ENCODE measurements around a stretch of chr15.

GRCh38 chr15:88995423-88995950 lies 82.3 kb upstream of the MFGE8 start:
- RRBS: no CpG with 5 or more reads among the region's 6 CpGs

- RRBS: no CpG with 5 or more reads among the region's 3 CpGs
These were observed 35.8 kb upstream of the ABHD2 start for GRCh38 chr15:89052513-89052828.

DNA sequence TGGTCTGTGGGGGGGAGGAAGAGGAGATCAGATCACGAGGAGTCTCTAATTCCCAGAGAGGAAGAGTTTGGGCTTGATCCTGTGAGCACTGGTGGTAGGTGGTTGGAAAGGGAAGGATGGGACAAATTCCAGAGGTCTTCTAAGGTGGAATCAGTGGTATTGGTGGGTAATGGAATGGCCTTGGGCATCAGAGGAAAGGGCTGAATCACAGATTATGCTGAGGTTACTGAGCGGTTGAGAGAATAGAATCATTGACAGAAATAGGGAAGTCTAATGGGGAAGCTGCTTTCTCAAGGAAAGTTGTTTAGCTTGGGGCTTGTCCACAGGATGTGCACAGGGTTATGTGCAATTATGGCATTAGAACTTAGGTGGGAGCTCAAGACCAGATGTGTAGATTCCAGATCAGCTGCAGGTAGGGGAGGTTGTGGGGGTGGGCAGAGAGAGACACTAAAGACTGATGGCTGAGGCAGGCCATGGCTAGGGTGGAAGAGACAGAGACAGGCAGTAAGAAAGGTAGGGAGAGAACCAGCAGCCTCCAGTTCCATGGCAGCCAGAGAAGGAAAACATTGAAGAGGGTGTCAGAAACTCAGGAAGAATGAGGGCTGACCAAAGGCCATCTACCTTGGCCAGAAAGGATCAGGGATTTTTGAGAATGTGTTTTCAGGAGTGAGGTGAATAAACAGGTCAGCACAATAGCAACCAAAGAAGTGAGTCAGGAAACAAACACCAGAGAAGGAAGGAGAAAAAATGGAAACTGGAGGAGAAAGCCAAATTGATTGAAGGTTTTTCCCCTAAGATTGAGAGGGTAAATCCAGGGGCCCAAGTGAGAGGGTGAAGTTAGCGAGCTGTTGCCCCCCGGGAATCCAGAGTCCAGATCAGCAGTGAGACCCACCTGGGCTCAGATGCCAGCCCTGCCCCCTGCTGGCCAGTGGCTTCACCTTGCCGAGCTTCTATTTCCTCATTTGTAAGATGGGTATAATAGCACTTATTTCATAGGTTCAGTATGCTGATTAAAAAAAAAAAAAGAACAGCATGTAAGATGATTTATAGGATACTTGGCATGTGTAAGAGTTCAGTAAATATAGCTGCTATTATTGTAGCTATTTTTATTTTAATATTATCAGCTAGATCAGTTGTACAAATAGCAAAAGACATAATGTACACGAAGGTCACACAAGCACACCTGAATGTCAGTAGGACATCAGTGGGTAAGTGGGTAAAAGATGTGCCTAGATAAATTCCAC lies 40.9 kb downstream of the ABHD2 start:
- RRBS: no CpG with 5 or more reads among the region's 6 CpGs

DNA sequence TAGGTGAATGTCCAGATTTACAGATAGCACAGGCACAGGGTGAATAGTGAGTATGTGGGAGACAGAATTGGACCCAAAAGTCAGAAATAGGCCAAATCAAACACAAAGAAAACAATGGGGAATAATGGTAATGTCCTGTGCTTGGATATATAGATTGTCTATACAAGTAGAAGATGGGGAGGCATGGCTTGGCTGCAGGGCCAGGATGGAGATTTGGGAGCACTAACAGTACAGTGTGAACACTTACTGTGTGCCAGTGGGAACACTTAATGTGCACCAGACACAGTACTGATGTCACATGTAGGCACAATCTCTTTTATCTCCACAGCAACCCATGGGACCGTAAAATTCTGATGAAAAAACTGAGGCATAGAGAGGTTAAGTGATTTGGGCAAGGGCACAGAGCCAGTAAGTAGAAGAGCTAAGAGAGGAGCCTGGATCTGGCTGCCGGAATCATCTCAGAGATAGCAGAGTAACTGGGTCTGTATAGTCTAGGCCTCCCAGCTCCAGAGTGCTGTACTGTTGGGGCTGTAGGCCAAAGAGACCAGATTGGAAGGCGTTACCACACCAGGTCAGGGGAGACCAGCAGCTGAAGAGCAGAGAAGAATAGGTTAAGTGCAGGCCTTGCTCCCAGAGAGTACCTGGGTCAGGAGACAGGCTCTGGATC lies 63.4 kb downstream of the RLBP1 start:
- RRBS: no CpG with 5 or more reads among the region's 3 CpGs

GRCh38 chr15:89178215-89178695 lies 43.1 kb downstream of the RLBP1 start:
- RRBS: no CpG with 5 or more reads among the region's 9 CpGs

GRCh38 chr15:89196677-89197455 lies 24.5 kb downstream of the RLBP1 start:
- RRBS: no CpG with 5 or more reads among the region's 9 CpGs

DNA sequence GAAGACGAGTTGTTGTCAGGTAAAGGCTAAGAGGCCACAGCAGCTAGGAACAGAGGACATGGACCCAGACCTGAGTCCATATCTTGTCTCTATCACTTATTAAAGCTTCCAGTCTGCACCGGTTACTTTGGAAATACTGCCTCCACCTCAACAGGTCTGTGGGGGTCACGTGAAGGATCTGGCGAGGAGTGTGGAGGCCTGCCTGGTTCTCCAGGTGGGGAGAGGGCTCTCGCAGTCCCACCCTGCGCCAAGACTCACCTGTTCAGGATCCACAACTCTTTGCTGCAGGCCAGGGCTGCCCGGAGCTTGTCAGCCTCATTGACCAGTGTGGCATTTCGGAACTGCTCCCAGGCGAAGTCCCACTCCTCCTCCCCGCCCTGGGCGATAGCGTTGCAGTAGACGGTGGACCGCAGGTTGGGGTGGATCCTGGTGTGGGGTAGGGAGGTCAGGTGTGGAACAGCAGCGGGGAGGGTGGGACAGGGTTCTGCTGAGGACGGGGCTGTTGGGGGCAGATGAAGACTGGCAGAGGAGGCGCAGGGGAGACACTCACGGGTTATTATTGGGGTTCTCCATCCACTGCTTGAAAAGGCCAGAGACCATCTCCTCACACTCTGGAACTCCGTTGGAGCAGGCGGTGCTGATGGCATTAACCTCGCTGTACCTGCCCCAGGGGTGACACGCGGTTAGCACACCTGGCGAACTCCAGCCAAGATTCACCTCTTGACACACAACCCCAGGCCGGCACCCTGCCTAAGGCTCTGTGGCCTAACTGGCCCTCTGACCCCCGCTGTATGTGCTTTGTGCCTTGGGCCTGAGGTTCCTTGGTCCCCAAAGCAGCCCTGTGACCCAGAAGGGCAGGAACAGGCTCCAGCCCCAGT lies 16.0 kb downstream of the MESP2 start:
- RRBS: no CpG with 5 or more reads among the region's 26 CpGs

DNA sequence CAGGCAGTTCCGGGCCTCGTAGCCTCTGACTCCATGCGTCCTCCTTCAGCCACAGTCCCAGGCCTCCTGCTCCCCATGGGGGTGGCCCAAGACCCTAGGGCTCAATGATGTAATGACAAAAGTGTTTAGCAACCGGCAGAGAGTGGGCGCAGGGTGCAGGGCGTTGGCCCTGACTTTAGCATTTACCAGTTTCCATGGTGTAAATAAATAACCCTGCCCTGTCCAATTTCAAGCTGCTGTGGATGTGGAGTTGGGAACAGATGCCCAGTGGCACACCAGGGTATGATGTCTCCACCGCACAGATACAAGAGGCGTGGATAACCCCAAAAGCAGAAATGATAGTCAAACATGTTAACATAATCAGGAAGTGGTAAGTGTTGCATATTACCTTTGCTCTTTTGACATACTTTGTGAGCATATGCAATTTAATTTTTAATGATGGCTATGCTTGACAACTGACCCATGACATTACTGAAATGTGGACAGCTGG lies 10.6 kb upstream of the ANPEP start:
- RRBS: 100% methylated on average over 1 of the region's 8 CpGs

- RRBS: no CpG with 5 or more reads among the region's 10 CpGs
These were observed 2.1 kb upstream of the ZNF710 start for GRCh38 chr15:89998963-89999500.

GRCh38 chr15:90004142-90004576 lies 3.0 kb downstream of the ZNF710 start:
- RRBS: no CpG with 5 or more reads among the region's 5 CpGs

DNA sequence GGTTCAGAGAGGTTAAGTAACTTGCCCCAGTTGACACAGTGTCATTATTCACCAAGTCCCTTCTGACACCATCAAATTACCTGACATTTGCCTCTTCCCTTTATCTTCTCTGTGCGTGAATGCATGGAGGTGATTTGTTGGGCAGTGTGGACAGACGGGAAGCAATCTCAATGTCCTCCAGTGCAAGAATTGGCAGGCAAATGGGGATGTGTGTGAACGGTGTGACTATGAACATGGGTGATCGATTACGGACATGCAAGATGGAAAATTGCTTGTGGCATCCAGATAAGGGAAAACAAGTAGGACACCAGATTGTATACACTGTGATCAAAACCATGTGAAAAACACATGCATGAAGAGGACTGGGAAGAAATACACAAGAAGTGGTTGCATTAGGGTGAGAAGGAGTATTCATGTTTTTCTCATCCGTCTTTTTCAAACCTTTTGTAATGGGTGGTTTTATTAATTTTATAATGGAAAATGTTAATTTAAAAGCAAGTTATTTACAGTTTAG lies 27.5 kb downstream of the ZNF710 start:
- RRBS: no CpG with 5 or more reads among the region's 6 CpGs

DNA sequence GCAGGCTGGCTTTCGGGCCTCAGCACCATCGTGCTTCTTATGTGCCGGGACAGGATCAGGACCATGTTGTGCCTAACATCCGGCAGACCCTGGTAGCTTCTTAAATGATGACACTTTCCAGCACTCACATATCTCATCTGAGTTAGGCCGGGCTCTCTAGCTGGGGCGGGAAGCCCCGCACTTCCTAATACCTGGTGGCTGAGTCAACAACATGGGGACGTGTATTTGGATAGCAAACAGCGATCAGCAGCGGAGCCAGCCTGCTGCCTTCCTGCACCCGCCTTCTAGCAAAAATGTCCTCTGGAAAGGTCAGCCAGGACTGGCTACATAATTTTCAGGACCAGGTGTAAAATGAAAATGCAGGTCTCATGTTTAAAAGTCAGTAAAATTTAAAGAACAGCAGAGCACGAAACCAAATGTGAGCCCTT lies 34.4 kb downstream of the ZNF710 start:
- RRBS: 80% methylated on average over 2 of the region's 12 CpGs

GRCh38 chr15:90151949-90152722 lies 49.0 kb upstream of the SEMA4B start:
- RRBS: no CpG with 5 or more reads among the region's 13 CpGs

GRCh38 chr15:90162943-90163399 lies 38.2 kb upstream of the SEMA4B start:
- RRBS: no CpG with 5 or more reads among the region's 9 CpGs

GRCh38 chr15:90206925-90207663 lies 6.0 kb downstream of the SEMA4B start:
- RRBS: no CpG with 5 or more reads among the region's 8 CpGs

GRCh38 chr15:90291572-90292160 lies 26.2 kb downstream of the NGRN start:
- RRBS: no CpG with 5 or more reads among the region's 16 CpGs

- RRBS: no CpG with 5 or more reads among the region's 12 CpGs
These were observed 32.1 kb upstream of the ZNF774 start for GRCh38 chr15:90320019-90320405.

DNA sequence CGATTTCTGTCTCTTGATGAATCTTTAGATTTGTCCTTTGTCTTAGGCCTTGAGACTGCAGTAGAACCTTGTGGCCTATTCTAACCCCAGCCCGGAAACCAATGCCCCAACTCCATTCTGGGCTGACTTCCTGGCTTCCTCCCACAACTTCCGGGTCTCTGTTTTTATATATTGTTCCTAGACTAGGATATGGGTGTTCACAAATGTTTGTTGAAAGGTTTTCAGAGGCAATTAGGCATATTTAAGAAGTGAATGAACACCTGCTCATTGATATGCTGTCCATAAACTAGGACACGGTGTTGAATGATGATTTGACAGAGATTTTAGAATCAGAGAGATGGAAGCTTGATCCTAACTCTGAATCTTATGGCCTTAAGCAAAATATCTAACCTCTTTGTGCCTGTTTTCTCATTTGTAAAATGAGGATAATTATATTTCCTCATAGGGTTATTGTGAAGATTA lies 11.0 kb upstream of the IQGAP1 start:
- RRBS: 69% methylated on average over 2 of the region's 4 CpGs

GRCh38 chr15:90558116-90558576 lies 28.4 kb downstream of the CRTC3 start:
- RRBS: no CpG with 5 or more reads among the region's 4 CpGs

GRCh38 chr15:90559938-90560763 lies 30.4 kb downstream of the CRTC3 start:
- RRBS: no CpG with 5 or more reads among the region's 10 CpGs